ENCODE measurements around a stretch of chr2.

- PRO-cap, result no peak
- RAMPAGE, long total RNA, 3 experiments, result no peak in any of the 3 experiments
These were observed 373 bp downstream of the OST4 start for GRCh38 chr2:27071015-27071546.

DNA sequence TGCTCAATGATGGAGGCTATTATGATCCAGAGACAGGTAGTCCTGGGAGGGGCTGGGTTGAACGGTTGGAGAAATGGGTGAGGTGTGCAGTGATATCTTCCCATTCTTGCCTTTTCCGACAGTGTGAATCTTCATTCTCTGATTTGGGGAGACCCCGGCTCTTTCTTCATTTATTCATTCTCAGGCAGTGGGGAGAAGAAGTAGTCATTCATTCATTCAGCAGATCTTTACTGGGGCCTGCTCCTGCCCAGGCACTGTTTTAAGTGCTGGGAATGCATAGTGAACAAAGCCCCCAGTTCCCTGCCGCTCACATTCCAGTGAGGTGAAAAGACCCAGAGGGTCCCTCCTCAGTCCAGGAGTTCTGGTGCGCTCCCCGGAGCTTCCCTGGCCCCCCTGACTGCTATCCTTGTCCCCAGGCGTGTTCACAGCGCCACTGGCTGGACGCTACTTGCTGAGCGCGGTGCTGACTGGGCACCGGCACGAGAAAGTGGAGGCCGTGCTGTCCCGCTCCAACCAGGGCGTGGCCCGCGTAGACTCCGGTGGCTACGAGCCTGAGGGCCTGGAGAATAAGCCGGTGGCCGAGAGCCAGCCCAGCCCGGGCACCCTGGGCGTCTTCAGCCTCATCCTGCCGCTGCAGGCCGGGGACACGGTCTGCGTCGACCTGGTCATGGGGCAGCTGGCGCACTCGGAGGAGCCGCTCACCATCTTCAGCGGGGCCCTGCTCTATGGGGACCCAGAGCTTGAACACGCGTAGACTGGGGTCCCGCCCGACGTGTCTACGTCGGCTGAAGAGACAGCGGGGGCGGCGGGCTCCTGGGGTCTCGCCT, 1.1 kb upstream of the KHK start:
- PRO-cap, result unidirectional peak, plus-strand start at position 454 of the sequence
- RAMPAGE, long total RNA, 3 experiments, result no peak in any of the 3 experiments

DNA sequence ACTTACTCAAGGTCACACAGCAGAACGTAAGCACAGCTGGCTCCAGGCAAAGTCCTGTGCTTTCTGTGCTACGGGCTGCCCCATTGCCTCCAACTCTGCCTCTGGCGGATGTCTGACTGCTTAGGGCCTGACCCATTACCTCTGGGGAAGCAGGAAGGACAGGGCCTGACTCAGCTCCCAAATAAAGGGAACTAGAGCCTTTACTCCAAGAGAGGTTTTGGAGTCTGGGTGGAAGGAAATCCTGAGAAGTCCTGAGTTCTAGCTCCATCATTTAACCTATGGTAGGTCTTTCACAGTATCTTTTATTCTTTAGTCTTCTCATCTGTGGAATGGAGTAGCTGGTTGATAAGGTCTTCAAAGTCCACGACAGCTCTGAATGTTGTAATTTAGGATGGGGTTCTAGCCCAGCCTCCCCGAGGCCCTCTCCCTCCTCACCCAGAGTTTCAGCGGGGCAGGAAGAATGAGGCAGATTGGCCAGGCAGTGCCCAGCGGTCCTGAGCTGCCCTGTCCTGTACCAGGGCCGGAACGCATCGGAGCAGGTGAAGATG, 10.5 kb downstream of the KHK start:
- PRO-cap, result no peak
- RAMPAGE, long total RNA, 3 experiments, result no peak in any of the 3 experiments

GRCh38 chr2:27149812-27150599, 1.2 kb downstream of the TCF23 start:
- PRO-cap, result no peak
- RAMPAGE, long total RNA, 3 experiments, result no peak in any of the 3 experiments

DNA sequence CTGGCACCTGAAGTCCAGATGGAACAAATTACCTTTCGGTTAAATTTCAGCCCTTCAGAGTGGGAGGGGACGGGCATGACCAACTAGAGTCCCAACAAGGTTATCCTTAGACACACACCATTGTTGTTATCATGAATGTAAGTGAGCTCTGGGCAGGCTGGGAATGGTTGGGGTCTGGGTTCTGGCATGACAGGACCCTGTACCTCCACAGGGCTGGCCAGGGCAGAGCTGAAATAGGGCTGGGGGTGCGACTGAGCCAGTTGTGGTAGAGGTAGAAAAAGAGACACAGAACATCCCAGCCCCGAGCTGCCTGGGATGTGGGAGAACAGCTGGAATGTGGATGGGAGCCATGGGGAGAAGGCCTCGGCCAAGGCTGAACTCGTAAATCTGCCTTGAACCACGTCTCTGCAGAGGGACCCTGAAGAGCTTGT, 5.5 kb downstream of the TCF23 start:
- PRO-cap, result no peak
- RAMPAGE, long total RNA, 3 experiments, result no peak in any of the 3 experiments

- PRO-cap, result no peak
- RAMPAGE, long total RNA, 3 experiments, result no peak in any of the 3 experiments
These were observed 12.5 kb upstream of the MPV17 start for GRCh38 chr2:27335328-27335860.

DNA sequence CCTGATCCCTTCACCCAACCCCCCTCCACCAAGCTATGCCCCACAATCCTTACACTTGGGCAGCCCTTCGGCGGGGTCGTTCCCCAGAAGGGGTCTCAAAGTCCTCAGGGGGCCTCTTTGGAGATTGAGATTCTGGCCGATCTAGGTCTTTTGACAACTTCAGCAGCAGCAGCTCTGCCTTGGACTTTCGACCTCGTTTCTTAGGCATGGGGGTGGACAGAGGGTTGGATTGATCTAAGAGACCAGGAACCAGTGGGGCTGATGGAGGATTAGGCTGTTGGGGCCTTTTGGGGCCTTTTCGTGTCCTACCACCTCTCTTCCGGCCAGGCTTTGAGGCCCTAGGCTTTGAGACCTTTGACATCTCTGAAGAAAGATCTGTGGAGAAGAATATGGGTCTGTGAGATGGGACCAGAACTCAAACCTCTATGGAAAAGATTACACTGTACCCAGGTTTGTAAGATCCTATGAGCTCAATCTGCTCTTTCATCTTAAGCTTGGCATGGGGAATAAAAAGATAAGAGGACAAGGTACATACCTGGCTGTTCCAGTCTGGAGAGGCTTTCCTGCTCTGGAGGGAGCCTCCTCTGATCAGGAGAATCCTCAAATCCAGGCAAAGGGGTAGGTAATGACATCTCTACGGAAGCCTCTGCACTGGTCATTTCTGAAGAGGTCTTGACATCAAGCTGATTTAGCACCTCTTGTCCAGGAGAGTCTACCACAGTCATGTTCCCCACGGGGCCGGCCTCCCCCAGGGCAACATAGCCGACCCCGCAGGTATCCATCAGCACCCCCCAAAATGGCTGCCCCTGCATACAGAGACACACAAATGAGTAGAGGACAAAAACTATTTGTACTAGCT, 13.6 kb downstream of the GTF3C2 start:
- PRO-cap, result no peak
- RAMPAGE, long total RNA, 3 experiments, result no peak in any of the 3 experiments

- PRO-cap, result no peak
- RAMPAGE, long total RNA, 3 experiments, result no peak in any of the 3 experiments
These were observed 5.7 kb downstream of the EIF2B4 start for GRCh38 chr2:27364146-27365099.

DNA sequence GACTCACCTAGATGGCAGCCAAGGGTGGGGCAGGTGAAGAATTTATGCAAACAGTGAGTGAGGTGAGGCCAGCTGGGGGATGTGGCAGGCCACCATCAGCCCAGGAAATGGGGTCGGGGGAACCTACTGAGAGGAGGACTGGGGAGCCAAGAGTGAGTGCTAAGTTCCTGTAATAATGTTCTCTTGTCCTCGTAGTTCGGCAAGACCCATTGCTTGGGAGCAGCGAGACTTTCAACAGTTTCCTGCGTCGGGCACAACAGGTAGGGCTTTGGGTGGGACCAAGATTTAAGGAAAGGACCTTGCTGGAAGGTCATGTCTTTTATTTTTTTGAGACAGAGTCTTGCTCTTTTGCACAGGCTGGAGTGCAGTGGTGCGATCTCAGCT, 2.6 kb downstream of the SNX17 start:
- PRO-cap, result no peak
- RAMPAGE, long total RNA, 3 experiments, result no peak in any of the 3 experiments

- PRO-cap, result no peak
- RAMPAGE, long total RNA, 3 experiments, result no peak in any of the 3 experiments
These were observed 624 bp downstream of the ZNF512 start for GRCh38 chr2:27583360-27583971.

DNA sequence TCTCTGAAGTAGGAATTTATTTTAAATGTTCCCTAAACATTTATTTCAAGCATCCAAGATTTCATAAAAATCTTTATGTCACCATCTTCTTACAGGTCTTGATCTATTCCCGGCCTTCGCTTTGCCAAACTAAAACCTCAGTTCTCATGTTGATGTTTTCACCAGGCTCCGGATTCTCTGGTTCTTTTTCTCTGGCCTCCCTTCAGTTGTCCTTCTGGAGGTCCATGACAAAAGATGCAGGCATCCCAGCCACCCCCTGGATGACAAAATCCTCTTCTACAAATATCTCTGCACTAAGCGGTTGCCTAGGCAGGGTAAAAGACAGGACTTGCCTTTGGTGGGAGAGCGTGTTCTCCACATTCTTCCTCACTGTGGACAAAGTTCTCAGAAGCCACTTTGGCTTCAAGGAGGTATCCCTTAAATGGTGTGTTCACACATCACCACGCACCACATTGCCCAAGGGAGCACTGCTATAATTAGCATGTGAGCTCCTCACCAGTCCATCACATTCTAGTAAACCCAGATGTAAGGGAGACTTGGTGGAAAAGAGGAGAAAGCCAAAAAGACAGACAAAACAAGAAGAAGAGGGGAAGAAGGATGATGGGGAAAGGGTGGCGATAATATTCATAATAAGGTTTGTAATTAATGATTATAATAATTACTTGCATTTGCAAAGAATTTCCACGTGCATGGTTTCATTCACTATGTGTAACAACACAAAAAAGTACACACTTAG, 23.6 kb upstream of the MRPL33 start:
- PRO-cap, result no peak
- RAMPAGE, long total RNA, 3 experiments, result no peak in any of the 3 experiments

GRCh38 chr2:27887844-27888180, 2.4 kb downstream of the RBKS start:
- PRO-cap, result no peak
- RAMPAGE, long total RNA, 3 experiments, result no peak in any of the 3 experiments

DNA sequence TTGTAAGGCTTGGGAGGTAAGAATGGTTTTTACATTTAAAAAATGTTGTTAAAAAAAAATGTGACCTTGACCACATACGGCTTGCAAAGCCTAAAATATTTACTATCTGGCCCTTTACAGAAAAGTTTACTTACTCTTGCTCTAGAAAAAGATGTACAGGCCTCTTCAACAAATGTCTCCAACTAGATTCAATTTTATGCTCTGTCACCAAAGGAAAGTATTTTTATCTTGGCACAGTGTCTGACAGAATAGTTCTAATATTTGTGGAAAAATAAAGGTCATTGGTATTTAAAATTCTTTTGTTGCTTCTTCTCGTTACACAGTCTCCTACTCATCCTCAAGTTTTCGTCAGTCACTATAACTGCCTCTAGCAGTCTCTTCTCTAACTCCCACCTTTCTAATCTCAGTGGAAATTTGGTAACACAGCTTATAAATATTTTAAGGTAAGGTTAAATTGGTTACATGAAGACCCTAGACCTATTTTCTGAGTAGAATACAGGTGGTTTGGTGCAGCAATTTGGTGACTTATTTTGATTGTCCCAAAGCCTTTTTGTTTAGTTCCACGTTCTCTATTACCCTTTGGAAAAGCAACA, 1.4 kb downstream of the RBKS start:
- PRO-cap, result no peak
- RAMPAGE, long total RNA, 3 experiments, result no peak in any of the 3 experiments

DNA sequence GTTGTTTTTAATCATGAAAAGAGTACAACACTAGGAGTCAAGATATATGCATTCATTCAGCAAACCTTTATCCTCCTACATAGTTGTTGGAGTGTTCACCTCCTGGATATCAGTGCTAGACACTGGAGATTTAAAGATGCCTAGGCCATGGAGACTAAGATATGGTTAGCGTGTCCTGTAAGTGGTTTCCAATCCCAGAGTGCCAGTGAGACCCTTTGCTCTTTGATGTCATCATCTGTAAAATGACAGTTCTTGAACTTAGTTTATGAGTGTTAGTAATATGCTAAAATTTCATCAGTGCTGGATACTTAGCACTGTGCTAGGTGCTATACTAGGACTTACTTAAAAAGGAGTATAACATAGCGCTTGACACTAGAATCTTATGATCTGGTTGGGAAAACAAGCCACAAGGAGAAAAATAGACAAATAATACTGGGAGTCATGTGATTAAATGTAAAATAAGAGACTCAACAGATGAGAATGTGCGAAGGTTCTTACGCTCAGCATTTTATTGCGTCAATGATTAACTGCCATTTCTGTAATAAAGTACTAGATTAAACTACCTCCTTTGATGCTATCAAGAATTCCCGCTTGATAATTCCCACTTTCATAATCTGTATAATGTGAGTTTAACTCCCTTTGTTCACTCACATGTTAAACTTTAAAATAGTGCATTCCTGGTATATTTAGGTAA, 31.5 kb downstream of the BABAM2 start:
- PRO-cap, result no peak
- RAMPAGE, long total RNA, 3 experiments, result no peak in any of the 3 experiments

DNA sequence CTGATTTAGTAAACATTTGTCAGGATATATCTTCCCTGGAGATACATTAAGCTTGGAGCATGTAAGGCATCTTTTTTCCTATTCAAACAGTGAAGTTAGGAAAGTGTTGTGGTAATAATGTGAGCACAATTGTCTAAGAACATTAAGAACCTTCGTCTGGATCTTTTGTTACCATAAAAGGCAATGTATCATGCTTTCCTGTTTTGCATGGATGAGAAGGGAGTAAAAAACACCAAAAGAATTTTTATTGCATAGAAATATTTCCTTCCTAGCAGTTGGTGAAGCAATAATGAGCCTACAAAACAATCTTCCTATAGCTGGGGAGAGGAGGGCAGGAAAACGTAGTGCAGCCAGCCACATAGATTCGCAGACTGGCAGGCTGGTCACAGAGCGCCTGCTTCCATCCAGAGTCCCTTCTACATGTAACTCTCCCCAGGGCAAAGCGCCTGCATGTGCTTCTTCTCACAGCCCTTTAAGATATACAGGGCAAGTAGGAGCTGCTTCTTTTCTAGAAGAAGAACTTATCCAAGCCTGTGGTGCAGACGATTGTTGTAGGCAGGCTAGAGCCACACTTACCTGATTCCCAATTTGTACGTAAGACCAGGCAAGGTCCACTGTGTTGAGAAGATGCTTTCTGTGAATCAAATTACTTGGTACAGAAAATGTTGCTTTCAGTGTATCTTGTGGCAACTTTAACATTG, 190.4 kb downstream of the BABAM2 start:
- PRO-cap, result no peak
- RAMPAGE, long total RNA, 3 experiments, result no peak in any of the 3 experiments

GRCh38 chr2:28161071-28161412, 231.6 kb upstream of the FOSL2 start:
- PRO-cap, result no peak
- RAMPAGE, long total RNA, 3 experiments, result no peak in any of the 3 experiments

DNA sequence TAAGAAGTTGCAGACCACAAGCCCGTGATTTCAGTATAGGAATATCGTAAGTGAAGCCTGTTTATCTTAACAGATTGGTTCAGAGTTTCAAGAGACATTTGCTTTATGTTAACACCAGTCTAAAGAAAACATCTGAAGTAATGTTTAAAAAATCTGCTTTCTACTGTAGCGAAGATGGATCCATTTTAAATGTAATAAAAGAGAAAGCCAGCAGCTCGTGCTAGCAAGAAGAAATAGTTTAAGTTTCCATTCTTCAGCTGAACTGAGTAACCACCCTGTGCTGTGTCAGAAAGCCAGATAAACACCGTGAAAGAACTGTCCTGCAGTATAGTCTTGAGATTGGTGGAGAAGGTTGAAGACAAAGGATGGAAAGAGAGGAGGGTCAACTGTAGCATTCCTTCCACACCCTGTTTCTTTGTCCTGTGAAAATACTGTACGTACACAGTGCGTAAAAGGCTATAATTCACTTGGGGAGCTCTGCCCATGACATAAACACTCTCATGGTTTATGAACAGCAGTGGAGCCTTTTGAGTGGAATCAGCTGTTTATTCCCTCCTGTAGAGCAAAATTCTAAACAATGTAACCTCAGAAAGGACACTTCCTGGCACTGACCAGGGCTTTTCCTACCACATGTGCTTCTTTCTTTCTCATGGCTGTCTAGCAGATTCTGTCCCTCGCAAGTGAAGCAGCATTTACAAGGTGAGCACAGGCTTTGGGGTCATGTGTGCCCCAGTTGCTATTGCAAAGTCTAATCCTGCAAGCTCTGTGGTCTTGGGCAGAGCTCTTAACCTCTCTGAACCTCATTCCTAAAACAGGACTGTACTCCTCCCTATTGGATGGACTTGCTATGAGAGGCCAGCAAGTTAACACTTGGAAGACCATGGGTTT, 91.7 kb upstream of the FOSL2 start:
- PRO-cap, result no peak
- RAMPAGE, long total RNA, 3 experiments, result start-site peak on the plus strand in 1 of 3 experiments, centred at positions 155 to 327 of the sequence, 5 reads per replicate

DNA sequence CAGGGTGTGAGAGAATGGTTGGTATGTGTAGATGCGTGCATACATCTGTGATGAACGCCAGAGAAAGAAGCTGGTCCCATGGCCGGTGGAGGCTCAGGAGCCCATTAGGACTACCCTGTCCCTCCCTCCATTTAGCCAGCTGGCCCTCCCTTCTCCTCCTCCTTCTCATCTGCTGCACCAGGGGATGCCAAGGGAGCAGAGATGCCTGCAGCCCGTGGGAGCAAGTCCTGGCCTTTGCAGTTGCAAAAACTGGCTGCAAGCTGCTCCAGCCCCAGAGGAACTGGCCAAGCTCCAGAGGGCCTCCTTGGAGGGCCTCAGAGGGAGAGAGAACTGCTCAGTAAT, 65.6 kb upstream of the FOSL2 start:
- PRO-cap, result no peak
- RAMPAGE, long total RNA, 3 experiments, result no peak in any of the 3 experiments

DNA sequence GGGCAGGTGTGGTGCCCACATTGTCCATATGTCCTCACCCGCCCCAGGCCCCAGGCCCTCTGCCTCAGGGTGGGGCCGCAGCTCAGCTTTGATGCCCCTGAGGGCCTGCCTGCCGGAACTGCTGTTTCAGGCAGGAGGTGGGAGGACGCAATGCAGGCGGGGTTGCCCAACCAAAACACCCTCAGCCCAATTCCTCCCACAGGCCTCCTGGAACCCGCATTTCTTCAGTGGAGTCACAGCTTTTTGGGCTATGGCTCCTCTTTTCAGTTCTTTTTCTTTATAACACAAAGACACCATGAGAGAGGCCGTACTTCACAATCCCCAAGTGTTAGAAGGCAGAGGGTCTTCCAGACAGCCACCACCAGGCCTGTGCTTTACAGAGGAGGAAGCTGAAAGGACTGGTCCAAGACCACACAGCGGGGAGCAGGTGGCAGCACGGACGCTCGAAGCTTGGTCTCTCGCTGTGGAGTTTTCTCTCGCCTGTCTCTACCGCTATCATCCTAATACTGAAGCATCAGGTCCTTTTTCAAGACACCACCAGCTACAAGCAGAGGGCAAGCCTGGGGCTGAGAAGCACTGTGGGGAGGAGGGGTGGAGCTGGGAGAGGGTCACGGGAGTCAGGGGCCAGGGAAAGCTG, 32.1 kb upstream of the FOSL2 start:
- PRO-cap, result no peak
- RAMPAGE, long total RNA, 3 experiments, result no peak in any of the 3 experiments

DNA sequence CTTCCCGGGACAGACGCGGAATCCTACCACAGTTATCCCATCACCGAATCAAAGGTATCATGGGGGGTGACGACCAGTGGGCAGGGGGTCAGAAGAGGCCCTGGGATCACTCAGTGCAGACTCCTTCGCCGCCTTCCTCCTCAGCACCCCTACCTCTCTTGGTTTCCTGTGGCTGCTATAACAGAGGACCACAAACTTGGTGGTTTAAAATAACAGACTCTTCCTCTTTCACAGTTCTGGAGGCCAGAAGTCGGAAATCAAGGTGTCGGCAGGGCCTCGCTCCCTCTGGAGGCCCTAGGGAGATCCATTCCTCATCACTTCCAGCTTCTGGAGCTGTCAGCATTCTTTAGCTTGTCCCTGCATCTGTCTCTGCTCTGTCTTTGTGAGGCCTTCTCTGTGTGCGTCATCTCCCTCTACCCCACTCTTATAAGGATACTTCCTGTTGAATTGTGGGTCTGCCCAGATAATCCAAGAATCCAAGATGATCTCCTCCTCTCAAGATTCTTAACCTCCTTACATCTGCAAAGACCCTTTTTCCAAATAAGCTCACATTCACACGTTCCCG, 13.6 kb upstream of the FOSL2 start:
- PRO-cap, result no peak
- RAMPAGE, long total RNA, 3 experiments, result no peak in any of the 3 experiments